ENCODE measurements around a stretch of chr7.

DNA sequence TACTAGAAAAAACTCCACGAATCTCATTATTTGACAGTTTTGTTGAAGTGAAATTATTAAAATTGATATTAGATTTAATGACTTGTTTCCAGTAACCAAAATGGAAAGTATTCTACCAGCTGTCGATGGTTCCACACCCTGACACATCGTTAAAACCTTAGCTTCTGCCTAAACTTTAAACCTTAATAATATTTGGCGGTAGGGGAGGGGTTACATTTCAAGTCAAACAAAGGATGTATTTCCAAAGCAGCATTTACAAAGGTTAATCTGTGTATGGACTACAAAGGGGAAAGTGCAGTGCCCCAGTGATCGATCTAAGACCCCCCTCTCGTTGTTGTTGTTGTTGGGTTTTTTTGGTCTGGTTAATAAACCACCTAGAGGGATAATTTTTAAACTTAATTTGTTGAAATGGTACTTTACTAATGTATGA is 1.1 kb upstream of the STEAP2 start:
- RRBS, result no CpG with 5 or more reads among the region's 6 CpGs

DNA sequence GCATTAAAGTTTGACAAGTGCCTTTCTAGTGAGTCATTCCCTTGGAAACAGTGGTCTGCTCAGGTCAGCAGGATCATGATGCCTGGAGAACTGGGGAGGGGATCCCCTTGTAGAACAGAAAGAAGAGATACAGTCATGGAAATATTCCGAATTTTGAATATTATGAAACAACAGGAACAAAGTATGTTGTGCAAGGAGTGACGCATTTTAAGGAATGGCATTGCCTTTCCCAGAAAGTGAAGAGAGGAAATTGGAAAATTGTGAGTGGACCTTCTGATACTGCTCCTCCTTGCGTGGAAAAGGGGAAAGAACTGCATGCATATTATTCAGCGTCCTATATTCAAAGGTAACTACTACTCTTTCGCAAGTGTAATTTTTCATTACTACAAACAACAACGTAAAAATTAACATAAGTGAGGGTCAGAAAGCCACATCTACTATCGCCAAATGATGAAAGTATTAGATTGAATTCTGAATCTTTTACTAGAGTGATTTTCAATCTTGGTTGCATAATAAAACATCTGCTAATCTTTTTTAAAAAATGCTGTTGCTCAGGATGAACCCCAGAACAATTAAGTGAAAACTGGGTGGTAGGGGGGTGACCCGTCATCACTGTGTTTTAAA is 4.8 kb downstream of the STEAP2 start:
- RRBS, result no CpG with 5 or more reads among the region's 8 CpGs

DNA sequence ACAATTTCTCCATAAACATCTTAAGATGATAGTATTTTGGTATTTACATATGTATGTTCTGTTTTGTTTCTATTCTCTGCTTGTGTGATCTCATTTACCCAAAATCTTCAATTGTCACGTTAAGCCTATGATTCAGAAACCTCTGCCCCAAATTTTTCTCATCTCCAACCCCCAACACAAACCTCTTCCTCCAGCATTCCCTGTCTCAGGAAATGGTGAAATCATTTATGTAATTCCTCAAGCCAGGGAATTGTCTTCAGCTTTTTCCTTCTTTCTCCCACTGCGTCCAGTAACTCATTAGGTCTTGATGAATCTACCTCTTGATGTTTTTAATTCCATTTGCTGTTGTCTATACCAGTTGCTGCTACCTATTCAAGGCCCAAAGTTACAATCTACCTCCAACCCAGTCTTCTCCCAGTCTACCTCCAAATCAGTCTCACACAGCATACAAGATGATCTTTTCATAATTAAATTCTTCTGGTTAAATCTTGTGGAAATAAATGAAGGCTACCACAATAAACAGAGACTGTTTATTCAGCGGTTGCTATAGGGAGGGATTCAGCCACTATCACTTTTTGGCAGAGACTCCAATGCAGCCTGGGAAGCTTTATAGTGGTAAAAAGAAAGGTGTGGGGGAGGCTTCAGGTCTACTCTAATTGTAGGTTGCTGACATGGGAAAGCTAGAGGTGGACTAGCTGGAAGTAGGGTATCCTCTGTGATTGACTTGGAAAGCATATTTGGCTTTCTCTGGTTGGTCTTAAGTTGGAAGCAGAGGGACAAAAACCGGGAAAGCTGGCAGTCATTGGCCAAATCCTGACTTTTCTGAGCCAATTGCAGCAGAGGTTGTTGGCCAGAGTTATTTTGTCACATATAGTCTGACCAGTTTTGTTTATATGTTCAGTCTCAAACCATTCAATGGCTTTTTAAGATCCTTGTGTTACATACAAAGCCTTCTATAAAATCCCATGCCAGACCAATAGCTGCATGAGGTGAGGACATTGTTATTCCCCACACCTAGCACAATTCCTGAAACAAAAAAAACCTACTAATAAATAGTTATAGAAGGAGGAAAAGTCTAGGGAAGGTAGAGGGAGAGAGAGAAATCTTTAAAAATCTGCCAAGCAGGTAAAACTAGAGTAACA is 6.0 kb downstream of the CFAP69 start:
- RRBS, result no CpG with 5 or more reads among the region's 4 CpGs

- RRBS, result no CpG with 5 or more reads among the region's 3 CpGs
Measured at GRCh38 chr7:90463462-90463773, 6.0 kb upstream of the PTTG1IP2 start.

DNA sequence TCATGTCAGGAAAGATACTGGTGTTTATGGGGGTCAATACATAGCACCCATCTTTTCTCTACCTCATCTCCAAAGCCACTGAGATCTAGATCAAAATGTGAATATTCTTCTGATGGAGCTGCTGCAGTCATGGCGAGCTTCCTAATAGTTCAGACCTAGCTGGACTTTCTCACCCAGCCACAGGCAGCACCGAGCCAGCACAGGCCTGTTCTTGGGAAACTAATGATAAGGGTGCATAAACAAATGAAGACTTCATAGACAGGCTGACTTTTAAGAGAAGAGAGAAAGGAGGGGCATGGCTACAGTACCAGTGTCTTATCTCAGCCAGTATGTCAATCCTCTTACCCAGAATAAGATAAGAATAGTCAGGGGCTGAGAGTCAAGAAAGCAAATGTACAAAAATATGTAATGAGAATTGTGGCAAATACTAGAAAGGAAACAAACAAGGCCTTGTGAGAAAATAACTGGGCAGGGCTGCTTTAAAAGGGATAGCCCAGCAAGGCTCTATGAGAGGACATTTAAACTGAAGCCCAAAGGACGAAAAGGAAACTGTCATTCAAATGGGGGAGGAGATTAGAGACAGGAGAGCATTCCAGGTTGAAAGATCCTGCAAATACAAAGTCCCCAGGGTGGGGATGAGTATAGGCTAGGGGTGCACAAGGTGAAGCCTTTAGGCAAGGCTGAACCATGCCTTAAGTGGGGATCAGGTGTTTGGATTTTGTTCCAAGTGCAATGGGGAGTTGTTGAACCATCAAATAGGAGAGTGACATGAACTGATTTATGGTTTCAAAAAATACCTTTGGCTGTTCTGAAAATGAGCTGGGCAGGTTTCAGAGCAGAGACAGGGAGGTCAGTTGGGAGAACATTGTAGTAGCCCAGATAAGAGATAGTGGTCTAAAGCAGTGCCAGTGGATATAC is 21.7 kb upstream of the CDK14 start:
- RRBS, result no CpG with 5 or more reads among the region's 3 CpGs

DNA sequence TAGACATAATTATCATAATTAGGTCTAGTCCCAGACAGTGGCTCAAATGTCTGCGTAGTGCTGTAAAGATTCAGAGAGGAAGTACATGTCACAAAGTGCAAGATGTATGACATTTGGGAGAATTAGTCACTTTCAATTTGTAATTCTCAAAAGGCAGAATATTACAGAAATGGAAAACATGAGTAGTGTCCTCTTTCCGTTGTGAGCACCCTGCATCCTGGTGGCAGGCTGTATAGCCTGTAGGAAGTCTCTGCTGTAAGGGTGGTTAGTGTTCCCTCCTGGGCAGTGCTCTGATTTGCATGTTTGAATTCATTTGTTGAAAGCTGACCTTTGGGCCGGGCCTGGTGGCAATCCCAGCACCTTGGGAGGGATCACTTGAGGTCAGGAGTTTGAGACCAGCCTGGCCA is 17.0 kb downstream of the CDK14 start:
- RRBS, result no CpG with 5 or more reads among the region's 3 CpGs

GRCh38 chr7:90766684-90767024 is 170.5 kb downstream of the CDK14 start:
- RRBS, result no CpG with 5 or more reads among the region's 8 CpGs

- RRBS, result no CpG with 5 or more reads among the region's 18 CpGs
Measured at GRCh38 chr7:91263390-91263659, 908 bp upstream of the FZD1 start.

- RRBS, result no CpG with 5 or more reads among the region's 15 CpGs
Measured at GRCh38 chr7:91263660-91264077, 564 bp upstream of the FZD1 start.

DNA sequence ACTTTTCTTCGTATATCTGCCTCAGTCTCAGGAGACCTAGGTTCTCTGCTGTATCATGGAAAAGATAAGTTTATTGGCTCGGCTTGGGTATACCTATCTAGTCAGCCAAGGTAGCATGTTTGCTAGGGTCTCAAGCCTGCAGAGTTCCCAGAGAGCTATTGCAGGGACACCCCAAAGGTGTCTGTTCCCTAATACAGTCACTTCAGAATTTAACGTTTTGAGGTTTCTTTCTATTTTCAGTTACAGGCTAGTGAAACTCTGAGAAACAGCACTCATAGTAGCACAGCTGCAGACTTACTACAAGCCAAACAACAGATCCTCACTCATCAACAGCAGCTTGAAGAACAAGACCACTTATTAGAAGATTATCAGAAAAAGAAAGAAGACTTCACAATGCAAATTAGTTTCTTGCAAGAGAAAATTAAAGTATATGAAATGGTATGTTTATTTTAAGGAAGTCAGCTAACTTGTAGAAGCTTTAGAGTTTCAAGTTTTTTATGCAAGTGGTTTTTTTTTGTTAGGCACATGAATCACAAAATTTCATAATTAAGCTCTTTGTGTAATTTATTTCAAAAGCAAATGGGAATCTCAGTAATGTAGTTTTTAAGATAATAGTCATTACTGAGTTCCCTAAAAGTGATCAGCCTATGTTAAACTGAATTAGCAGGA is 54.8 kb downstream of the AKAP9 start:
- RRBS, result no CpG with 5 or more reads among the region's 3 CpGs

DNA sequence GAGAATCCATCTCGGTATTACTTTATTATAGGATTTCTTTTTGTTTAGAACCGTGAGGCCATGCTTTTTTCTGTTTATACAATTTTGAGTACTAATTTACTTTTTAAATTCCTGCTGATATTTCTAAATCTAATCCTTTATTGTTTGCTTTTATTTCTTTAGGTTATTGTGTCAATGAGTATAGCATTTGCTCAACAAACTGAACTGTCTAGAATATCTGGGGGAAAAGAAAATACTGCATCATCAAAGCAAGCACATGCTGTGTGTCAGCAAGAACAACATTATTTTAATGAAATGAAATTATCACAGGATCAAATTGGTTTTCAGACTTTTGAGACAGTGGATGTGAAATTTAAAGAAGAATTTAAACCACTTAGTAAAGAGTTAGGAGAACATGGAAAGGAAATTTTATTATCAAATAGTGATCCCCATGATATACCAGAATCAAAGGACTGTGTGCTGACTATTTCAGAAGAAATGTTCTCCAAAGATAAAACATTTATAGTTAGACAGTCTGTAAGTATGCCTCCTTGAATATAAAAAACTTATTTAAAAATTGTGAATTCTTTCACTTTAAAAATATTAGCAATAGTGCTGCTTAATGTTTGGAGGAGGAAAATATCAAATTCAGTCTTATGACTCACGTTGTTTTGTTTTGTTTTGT is 95.9 kb downstream of the CYP51A1 start:
- RRBS, result no CpG with 5 or more reads among the region's 3 CpGs

- RRBS, result no CpG with 5 or more reads among the region's 4 CpGs
Measured at GRCh38 chr7:92040608-92040905, 93.7 kb downstream of the CYP51A1 start.

- RRBS, result no CpG with 5 or more reads among the region's 3 CpGs
Measured at GRCh38 chr7:92627975-92628274, 37.7 kb upstream of the FAM133B start.

- RRBS, result no CpG with 5 or more reads among the region's 2 CpGs
Measured at GRCh38 chr7:92633317-92633969, 43.3 kb upstream of the FAM133B start.

DNA sequence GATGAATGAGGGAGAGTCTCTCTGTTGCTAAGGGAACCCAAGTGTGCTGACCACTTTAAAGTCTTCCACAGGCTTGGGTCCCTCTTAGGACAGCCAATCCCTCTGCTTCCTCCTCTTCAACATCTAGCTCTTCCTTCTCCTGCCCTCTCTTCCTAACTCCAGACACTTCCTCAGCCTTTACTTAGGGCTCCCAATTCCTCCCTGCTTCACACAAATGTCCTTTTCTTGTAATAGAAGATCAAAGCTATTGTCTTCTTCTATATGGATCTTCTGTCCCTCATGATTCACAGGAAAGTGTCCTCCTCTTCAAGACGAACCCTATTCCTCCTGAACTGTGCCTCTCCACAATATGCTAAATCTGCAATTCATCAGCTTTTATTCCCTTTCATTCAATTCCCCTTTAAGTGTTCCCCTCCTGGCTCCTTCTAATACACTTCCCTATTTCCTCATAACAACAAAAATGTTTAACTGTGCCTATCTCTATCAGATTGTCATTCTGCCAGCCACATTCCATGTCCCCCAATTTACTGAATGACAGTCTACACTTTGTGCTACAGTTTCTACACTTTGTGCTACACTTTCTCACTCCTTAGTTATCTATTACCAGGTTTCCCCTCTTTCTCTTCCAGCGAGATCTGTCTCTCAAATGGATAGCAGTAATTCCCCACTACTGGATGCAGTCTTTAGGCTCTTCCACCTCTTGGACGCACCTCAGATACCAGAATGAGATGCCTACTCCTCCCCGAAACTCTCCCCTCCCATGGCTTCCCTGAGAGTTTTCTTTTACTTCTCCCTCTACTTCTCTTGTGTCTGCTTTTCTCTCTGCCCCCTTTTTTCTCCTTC is 37.5 kb downstream of the CDK6 start:
- RRBS, result no CpG with 5 or more reads among the region's 4 CpGs

DNA sequence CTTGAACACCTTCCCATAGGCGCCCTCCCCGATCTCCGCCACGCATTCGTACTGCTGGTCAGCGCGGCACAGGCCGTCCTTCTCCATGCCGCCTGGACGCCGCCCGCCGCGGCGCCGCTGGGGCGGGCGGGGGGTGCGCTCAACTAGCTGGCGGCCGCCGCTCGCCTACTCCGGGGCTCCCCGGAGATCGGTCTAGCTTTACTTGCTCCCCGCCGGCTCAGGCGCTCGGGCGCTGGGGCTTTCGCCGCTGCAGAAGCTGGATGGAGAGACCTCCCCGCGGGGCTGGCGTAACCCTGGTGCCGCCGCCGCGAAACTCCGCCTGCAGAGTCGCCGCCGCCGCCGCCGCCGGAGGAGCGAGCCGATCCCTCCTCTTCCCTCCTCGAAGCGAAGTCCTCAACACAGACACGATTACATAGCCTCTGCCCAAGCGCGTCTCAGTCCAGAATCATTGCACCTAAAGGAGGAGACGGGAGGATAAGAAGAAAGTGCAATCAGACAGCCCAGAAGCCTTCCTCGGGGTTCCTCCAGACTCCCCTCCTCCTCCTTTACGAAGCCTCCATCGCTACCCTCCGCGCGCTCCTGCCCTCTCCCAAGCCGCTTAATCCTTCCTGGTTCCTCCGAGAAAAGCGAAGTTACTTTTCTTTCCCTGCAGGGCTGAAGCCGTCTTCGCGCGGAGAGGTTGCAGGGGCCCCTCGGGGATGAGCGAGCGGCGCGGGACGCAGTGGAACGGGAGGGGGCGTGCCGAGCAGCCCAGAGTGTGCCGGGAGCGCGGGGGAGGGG is 2.9 kb downstream of the CDK6 start:
- RRBS, result no CpG with 5 or more reads among the region's 81 CpGs

DNA sequence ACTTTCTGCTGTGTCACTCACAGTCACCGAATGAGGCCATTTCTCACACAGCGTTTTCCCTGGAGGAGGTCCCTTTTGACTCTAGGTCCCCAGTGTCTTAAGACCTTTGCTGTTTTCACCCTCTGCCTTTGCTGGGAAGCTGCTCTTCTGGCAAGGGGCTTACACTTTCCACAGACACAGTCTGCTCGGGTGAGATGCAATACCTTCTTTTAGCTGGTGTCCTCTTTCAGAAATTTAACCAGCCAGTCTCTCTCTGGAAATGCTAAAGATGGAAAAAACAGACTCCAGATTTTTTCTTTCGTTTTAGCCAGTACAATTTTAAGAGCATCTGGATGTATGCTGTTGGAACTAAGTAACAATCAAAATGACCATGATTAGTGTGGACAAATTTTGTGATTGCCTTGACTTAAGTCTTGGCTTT is 1.3 kb downstream of the SAMD9L start:
- RRBS, result no CpG with 5 or more reads among the region's 4 CpGs

DNA sequence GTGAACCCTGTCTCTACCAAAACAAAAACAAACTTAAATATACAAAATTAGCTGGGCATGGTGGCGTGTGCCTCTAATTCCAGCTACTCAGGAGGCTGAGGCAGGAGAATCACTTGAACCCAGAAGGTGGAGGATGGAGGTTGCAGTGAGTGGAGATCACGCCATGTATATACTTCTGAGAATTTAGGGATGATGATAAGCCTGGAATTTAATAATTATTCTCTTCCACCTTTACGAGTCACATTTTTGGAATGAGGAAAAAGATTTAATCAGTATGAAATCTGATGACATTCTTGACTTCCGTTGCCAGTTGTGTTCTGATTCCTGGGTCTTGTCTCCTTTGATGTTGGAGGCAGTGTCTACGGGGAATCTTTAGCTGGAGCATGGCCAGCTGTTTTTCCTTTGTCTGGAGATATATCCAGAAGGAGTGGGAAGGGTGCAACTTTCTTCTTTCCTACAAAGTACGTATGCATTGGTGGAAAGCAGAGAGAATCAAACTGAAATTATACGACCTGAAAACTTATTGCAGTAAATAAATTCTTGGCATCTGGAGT is 7.1 kb upstream of the GNG11 start:
- RRBS, result no CpG with 5 or more reads among the region's 7 CpGs

DNA sequence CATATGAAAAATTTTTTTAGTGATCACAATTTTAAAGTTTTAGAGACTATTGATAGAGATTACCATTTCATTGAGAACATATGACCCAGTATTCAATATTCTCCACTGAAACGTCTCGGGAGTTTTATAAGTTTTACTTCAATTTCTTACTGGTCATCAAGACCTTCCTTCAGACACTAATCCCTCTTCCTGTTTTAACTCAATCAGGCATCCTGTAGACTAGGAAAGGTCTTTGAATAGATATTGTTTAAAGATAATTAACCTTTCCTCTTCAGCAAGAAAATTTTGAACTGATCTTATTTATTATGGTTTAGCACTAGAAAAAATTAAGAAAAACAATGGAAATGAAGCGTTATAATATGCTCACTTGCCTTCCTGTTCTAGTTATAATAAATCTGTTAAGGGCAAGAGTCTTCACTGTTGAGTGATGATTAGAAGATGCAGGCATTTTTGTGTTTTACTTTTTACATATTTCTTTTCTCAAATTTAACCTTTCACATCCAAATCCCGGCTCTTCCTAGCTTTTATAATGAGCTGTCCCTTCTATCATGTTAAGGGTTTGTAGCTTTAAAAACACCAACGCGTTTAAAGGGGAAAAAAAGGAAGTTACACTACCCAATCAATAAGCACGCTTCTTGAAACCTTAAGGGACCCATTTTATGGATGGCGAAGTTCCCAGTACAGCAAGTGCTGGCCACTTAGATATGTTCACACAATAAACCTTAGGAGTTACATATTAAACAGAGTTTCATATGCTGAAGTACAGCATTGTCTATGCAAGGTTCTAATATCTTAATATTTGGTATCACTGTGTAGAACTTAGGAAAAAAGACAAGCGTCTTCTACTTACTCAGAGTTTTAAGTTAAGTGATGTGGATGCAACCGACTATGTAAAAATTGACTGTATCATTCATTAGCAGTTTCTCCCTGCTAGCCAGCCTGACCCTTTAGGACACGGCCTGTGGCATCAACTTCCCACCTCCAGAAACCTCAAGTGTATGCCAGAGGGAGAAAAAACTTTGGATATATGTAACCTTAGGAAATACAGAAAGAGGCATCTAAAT is 1.6 kb downstream of the GNG11 start:
- RRBS, result no CpG with 5 or more reads among the region's 11 CpGs

Measured in cardiac fibroblast (primary cell).